Neuron (in vitro differentiated cells): Measurements from ENCODE around the gene ANGEL1.

DNA sequence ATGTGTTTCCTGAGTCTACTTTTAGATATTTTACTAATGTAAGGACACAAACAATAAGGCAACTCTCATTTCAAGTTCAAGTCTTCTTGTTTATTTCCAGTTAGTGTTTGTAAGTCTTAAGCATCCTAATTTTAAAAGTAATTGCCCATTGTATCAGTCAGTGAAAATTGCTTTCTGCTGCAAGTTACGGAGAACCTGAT, 100.4 kb downstream of the ESRRB start:
- PRO-cap, result no peak

- PRO-cap, result no peak
These were observed 11.0 kb downstream of the VASH1 start for GRCh38 chr14:76772236-76772703.

DNA sequence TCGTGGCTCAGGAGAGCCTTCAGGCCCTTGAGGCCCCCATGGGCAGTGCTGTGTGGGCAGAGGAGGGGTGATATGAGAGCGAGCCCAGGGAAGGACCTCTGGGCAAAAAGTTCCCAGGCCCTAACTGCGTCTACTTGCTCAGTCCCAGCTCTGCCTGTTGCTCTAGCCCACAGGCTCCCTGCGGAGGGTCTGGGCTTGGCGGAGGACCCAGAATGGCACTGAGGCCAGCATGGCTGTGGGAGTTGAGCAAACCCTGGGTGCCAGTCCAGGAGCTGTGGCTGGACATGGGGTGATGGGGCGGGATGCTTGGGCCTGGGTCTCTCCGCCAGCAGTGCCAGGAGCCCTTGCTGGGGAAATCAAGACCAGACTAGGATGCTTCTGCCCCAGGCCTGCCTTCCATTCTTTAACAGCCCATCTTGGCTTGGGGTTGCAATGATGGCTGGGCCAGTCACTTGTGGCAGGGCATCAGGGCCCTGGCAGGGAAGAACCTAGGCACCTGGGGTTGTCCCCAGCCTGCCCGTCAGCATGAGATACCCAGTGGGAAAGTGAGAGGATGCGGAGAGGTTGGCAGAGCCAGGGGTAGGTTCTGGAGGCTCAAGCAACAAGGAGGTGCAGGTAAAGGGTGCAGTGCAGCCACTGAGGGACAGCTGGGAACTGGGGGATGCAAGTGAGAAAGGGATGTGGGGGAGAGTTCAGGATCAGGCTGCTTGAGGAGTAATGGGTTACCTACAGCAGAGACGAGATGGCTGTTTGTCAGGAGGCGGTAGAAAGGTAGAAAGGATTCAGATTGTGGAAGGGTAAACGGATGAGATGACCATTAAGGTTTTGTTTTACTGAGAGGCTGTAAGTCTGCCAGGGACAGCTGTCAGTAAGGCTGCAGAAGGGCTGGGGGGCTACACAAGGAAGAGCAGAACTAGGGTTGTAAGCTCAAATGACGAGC, 18.6 kb downstream of the VASH1 start:
- PRO-cap, result no peak

DNA sequence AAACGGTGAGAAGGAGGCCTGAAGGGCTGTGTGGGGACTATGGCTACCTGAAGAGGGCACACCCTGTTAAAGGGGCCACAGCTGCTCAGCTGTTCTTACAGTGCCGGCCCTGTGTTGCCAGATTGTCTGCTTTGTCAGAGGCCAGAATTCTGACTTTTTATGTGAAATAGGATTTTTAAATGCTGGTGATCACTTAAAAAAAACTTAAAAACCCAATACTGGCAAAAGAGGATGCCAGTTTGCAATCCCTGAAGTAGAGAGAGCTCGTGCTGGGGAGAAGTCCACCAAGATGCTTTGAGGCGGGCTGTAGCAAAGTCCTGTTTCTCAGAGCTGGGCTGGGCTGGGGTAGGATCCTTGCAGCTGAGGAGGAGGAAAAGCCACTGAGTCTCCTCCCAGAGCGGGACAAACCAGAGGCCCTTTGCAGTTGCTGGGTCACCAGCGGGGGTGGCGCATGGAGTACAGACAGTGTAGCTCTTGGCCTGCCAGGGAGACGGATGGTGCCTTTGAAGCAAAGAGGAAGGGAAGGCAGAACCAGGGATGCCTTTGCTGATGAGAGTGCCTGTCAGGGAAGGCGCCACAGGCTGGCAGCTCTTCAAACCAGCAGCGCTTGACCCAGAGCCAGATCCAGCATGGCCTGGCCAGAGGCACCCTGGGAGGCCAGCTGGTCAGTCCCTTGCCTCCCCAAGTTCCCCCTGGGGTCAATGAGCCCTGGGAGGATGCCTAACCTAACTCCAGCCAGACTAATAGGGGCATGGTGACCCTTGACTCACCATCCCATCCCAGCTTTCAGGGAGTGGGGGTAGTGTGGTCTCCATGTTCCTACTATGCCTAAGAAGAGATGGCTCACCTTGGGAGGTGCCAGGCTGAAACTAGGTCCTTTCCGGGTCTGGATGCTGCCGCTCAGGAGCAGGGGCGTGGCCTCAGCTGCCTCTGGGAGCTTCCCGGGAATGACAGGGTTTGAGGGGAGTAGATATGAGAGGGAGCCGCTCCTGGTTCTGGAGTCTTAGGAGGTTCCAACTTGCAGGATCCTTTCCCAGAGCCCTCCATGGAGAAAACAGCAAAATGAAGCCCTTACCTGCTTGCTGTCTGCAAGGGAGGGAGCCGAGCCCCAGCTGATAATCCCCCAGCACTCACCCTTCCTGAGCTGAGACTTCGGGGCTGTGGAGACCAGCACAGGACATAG, 19.7 kb downstream of the VASH1 start:
- PRO-cap, result no peak

GRCh38 chr14:76812422-76813274, at the start of gene ANGEL1:
Gene ANGEL1 (minus strand): TSS chr14:76812882.
- PRO-cap, result bidirectional peak, plus-strand start at chr14:76812596, minus-strand start at chr14:76812531; bidirectional peak, plus-strand start at chr14:76813022, minus-strand start at chr14:76812861

- PRO-cap, result no peak
These were observed 2.8 kb downstream of the LRRC74A start for GRCh38 chr14:76828781-76829543.

GRCh38 chr14:76834107-76834687, 8.0 kb downstream of the LRRC74A start:
- PRO-cap, result no peak

GRCh38 chr14:76939852-76940164, 88.7 kb downstream of the IRF2BPL start:
- PRO-cap, result no peak

DNA sequence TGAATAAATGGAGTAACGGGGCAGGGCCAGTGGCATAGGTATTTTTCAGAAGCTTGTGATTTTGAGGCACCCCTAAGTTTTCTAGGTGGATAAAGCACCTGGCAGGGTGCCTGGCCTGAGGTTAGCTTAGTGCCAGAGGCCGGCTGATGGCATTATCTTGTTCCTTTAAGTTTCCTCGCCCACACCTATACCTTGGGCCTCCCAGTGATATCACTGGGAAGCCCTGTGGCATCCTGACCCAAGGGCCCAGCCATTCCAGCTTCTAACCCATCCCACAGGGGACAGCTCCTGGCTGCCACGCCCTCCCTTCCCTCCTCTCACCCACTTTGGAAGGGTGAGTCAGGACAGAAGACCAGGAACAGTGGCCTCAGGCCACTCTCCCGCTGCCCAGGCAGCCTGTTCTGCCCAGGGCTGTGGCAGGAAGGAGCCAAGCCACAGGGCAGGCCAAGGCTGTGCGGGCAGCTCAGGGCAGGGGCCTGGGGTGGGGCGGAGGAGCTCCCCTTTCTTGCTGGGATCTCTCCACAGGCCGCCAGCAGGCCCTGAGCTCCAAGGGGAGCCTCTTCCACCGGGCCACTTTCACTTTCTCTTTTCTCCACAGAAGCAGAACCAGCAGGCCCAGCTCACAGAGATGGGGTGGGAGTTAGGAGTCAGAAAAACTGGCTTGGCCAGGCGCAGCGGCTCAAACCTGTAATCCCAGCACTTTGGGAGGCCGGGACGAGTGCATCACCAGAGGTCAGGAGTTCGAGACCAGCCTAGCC, 75.1 kb downstream of the IRF2BPL start:
- PRO-cap, result no peak

GRCh38 chr14:77027187-77027781, 1.2 kb downstream of the IRF2BPL start:
- PRO-cap, result bidirectional peak, plus-strand start at chr14:77027356, minus-strand start at chr14:77027239; bidirectional peak, plus-strand start at chr14:77027635, minus-strand start at chr14:77027651

DNA sequence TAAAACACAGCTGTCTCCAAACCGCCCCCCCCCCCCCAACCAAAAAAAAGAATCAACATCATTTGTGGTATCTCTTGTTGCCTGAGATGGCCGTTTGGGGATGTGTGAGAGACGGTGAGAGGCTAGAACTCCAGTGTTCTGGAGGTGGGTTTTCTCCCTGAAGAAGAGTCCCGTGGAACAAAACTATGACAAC, 3.7 kb upstream of the IRF2BPL start:
- PRO-cap, result no peak

DNA sequence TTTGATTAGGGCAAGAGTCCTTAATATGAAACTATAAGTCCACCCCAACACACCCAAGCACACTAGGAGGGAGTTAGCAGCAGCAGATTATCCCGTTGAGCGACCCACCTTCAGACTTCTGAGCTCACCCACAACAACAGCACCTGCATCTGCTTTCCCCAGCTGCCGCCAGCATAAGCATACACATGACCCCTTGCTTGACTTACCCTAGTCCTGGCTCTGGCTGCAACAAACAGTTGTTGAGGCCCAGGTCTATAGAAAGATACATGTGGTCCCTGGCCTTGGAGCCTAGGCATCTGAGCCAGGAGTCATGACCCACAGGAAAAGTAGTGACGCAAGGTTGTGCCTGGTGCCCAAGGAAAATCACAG, 19.0 kb downstream of the ZDHHC22 start:
- PRO-cap, result no peak

DNA sequence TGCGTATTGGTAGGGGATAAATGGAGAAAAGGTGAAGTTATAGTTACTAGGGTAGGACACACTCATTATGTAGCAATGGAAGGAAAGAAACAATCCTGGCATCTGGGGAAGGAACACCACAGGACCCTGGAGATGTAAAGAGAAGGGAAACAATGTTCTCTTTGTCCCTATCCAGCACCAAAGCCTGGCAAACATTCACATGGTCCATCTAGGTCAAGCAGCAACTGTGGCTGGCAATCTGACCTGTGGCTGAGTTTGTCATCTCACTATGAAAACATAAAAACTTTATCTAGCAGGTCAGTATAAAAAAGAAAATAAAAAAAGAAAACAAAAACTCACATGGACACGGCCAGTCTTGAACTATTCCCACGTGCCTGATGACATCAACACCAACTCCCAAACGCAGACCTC, 2.7 kb downstream of the POMT2 start:
- PRO-cap, result no peak

DNA sequence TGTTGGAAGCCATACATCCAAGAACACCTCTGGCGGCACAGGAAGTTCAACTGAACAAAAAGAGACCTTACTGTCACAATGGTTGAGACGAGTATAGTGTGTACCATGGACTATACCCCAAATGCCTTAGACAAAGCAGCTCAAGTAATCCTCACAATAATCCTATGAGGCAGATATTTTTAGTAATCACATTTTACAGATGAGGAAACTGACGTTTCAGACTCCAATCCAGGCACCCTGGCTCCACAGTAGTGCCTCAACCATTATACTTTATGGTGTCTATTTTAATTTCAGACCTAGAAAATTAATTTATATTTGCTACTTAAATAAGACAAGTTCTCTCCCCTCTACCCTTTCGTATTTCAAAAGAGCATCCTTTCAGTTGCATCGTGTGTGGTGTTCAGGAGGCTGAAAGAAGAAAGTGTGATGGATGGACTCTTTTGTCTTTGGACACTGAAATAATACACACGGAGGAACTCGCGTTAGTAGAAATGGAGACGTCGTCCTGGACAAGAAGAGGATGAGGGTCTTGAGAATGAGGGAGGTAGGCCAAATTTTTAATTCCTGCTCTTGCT, 1.1 kb downstream of the TMED8 start:
- PRO-cap, result no peak

DNA sequence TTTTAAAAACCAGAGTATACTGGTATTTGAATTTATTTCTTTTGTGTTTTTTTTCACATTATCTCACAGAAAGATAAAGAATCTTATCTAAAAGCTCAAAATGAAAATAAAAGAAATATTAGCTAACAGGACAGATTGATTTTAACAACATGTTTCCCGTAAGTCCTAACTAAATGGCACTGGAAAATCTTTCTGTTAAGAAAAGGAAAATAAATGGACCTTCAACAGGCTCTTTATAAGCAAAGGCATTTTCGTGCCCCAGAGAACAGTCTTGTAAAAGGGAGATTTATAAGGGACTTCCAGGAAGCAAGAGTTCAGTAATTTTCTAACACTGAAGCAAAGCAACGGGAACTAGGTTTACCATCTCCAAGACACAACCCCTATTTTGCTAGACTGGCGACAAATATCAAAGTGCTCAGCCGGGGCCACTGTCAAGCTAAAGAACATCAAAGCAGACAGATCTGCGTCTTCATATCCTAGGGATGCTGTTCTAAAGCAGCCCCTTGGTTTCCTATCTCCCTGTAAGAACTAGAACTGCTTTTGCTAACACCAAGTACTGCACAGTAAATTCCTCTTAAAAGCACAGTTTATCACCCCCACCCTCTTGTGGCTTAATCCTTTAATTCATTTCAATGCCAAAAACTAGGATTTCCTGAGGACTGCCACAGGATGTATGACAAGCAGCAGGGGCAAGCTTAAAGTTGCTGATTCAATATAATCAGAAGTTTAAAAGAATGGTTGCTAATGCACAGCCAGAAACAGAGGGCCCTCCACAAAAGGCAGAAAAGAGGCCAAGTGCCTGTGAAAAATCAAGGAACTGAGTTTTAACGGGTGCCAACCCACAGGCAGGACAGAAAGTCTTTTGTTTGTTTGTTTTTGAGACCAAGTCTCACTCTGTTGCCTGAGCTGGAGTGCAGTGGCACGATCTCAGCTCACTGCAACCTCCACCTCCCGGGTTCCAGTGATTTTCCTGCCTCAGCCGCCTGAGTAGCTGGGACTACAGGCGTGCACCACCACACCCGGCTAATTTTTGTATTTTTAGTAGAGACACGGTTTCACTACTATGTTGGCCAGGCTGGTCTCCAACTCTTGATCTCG, 43.9 kb upstream of the ISM2 start:
- PRO-cap, result no peak

GRCh38 chr14:77554624-77555108, 56.0 kb upstream of the ISM2 start:
- PRO-cap, result no peak

DNA sequence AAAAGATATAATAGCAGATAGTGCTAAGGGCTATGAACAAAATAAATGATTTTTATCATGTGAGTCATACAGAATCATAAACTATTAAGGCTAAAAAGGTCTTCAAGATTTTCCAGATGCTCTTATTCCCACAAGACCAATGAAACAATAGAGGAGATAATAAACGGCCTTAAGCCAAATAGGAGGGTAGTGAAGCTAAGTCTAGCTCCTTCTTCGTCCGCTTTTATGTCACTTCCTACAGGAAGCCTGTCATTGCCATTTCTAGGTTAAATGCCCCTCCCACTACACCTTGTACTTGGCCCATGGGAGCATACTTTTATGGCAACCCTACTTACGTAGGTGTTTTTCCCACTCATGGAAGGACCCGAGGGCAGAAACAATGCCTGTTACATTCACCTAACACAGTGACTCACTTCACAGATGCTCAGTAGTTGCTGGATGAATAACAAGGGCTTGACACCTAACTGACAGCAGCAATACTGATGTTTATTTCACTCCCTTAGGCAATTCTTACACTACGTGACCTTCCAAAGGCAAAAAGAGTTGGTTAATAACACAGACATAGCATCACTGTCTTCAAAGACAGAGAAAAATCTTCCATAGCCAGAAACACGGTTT, 44.6 kb downstream of the ALKBH1 start:
- PRO-cap, result no peak

DNA sequence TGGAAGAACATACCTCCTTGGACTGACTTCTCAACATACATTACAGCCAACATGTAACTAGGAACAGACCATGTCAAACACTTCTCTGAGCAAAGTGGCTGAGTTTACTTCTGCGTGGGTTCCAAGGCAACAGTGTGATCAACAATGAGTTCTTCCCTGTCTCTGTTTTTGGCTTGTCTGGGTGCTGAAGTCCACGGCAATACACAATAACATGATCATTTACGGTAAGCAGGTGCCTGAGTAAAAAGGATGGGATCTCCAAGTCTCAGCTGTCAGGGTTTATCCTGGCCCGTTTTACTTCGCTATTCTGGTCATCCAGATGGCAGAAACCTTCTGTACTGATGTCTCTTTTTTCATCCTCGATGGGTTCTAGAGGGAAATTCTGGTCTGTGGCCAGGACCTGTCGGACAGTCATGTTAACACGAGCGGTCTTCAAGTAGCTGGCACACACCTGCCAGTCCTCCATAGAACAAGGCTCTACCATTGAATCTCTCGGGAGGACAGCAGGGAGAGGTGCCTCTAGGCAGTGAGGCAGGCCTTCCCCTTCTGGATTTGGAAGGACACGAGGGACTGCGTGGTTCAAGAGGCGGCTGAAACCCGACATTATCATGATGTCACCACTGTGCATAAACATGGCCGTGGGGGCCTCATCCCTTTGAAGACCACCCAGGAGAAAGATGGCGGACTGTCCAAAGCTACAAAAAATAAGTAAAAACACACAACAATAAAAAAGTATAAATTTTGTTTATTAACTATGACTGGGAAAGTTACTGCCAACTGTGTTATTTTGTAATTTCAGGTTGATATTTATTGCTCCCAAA, 34.1 kb downstream of the ALKBH1 start:
- PRO-cap, result no peak

DNA sequence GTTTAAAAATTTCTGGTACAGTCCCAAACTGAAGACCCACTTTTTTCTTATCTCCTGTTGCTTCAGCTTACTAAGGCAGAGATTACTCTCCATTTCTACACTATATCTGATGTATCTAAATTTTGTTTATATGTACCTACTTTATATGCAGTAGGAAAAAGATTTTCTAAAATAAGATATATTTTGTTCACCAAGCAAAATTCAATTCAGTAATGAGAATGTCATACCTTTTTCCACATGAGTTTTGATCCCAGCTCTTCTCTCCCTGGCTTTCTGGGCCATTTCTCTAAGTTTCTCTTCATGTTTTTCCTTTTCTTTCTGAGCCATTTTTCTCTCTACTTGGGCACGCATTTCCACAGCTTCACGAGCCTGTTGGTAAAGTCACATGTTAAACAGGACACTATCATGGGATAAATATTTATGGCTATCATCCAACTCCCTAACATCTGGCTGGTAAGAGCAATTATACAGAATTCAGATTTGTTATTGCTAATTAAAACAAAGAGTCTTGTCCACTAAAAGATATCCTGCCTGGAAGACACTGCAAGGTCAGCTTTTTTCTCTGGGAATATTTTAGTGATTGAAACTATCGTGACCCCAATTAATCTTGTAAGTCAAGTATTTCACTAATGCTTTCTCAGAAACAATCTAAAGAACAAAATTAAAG, 23.0 kb downstream of the SLIRP start:
- PRO-cap, result no peak

DNA sequence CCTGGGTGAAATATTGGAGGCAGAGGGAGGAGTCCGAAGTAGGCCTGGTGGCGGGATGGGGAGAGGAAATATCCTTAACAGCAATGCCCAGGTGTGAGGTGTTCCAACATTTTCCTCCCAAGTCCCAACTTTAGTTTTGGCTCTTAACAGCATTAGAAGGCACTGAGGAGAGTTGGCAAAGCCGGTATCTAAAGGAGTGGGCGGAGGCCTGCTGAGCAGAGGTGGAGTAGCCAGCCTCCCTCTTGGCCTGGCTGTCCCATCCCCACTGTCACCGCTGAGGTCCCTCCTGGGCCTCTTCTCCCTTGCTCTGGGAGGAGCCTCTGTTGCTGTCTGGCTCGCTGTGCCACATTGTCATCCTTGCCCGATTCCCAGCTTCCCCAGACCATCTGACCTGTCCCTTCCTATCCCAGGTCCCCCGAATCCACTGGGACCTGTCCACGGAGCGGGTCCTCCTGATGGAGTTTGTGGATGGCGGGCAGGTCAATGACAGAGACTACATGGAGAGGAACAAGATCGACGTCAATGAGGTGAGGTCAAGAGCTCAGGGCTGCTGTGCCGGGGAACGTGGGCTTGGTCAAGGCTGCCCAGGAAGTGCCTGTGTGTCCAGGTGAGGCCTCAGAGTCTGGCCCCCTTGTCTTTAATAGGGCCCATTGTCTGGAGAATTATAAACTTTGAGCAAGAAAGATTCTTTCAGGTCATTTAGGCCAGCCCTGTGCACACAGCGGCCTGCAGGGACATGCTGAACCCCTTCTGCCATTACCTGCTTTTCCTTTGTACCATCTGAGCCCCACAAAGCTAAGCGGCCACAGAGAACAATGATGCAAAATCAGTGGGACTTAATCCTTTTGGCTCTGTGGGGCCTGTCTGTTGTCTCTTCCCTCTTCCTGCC, 107.7 kb downstream of the ADCK1 start:
- PRO-cap, result no peak